UCH-1 (cell line): Measurements from ENCODE around the genes REEP5 and KCNN2.

- RRBS = no CpG with 5 or more reads among the region's 3 CpGs
Observed at GRCh38 chr5:110413020-110413445, 313.4 kb downstream of the TMEM232 start.

DNA sequence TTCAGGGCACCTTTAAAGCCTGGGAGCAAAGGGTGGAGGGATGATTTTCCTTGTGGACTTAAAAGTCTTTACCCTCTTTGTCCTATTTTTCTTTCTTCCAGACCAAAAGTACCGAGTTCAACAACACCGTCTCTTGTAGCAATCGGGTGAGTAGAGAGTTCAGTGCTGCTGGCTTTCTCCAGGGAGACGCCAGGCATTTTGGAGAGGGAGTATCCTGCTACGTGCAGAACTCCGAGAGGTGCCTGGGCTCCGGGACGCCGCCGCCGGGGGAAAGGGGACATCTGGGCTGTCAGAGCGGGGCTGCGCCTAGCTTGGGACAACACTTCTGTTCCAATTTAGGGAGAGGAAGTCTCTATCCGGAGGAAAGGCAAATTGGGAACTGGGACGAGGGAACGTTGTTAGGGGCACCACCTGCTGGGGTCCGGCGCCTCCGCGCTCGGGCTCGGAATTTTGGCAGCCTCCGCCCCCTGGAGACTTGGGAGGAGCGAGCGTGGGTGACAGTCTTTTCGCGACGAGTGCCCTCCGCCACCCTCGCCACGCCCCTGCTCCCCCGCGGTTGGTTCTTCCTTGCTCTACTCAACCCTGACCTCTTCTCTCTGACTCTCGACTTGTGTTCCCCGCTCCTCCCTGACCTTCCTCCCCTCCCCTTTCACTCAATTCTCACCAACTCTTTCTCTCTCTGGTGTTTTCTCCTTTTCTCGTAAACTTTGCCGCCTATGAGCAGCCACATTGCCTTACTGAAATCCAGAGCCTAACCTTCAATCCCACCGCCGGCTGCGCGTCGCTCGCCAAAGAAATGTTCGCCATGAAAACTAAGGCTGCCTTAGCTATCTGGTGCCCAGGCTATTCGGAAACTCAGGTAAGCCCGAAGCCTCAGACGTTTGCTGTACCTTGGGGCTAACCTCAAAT, 1.5 kb downstream of the TSLP start:
- RRBS = 8% methylated on average over 6 of the region's 47 CpGs

GRCh38 chr5:111225896-111226258, 1.7 kb downstream of the CAMK4 start:
- RRBS = no CpG with 5 or more reads among the region's 4 CpGs

DNA sequence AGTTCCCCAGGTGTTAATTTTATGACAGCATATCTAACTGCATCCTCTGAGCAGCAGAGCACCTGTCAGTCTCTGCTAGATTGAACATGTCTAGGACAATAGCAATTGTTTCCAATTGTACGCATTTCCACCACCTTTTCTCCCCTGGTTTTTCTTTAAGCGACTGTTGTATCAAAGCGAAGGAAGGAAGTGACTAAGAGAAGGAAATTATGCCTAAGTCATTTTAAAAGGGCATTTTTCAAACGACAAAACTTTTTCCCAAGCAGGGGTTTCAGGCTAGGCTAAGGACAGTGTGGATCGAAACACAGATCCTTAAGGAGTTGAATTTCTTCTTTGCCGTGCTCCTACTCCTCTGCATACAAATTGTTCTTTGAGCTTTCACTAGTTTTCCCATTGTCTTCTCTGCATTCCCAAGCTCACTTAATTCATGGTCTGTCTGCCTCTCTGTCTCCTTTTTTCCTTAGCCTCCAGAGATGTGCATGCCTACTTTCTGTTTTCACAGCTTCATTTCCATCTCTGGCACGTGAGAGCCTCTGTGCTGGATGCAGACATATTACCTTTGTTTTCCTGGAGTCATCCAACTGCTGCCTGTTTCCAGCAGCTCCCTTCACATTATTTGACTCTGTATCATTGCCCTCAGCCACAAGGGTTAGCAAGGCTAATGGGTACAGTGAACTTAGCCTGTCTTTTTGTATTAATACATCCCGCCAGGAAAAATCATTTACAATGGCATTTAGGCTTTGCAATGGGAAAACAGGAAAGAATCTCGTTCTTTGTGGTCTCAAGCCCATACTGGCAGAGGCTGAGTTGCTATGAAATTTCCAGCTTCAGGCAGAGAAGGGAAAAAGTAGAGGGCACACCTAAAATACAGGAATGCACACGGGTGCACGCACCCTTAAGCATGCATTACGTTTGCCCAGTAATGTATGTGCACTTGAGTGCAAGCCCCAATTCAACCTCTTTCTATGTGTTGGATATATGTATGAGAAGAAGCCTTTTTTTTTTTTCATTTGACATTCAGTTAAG, 39.6 kb upstream of the STARD4 start:
- RRBS = no CpG with 5 or more reads among the region's 12 CpGs

GRCh38 chr5:111632616-111632815, 120.2 kb upstream of the STARD4 start:
- RRBS = no CpG with 5 or more reads among the region's 1 CpG

DNA sequence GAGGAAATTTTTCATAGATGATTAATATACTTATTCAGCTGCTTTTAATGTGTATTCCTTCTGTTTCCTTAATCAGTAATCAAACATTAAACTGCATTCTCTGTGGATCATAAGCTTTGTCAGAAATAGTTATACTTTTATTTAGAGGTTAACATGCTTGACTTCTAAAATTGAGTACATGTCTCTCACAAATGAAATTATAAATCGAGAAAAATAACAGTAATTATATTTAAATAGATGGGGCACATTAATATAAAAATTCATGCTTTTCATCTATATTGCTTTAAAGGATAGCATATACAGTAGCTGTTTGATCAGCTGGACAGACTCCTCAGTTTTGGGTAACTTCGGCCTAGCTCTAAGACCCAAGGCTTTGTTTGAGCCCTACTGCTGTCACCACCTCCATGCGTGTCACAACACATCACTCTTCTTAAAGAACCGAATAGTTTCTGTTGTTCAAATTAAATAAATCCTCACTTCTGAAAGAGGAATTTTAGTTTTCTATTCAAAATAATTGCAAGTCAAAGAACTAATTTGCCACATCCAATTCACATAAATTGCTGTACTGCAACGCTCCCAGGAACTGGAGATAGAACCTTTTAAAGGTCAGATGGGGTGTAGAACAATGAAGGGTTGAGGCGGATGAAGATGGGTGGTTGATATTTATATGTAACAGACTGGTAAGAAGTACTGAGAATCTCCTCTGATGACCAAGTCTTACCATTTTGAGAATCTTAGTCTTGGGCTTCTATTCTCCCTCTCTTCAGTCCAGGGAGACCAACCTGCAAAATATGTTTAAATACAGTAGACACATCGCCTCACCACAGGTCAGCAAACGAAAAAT, 1.7 kb downstream of the NREP start:
- RRBS = no CpG with 5 or more reads among the region's 8 CpGs

DNA sequence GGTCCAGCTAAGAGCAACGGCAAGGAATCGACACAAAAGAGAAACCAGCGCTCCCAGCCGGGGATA, 109 bp downstream of the NREP start:
- RRBS = no CpG with 5 or more reads among the region's 4 CpGs

DNA sequence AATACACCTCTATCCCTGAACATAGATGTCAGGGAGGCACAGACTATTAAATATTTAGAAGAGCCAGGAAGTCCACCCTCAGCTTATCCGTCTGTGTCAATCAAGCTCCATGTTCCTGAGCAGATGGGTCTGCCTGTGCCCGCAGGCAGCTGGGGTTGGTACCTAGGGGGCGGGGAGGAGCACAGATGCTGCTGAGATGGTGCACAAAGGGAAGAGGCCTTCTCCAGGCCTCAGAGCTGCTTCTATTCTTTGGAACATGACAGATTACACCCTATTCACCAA, 142.1 kb downstream of the EPB41L4A start:
- RRBS = no CpG with 5 or more reads among the region's 3 CpGs

- RRBS = no CpG with 5 or more reads among the region's 5 CpGs
Observed at GRCh38 chr5:112320563-112321049, 98.5 kb downstream of the EPB41L4A start.

GRCh38 chr5:112374827-112375074, 44.3 kb downstream of the EPB41L4A start:
- RRBS = no CpG with 5 or more reads among the region's 2 CpGs

DNA sequence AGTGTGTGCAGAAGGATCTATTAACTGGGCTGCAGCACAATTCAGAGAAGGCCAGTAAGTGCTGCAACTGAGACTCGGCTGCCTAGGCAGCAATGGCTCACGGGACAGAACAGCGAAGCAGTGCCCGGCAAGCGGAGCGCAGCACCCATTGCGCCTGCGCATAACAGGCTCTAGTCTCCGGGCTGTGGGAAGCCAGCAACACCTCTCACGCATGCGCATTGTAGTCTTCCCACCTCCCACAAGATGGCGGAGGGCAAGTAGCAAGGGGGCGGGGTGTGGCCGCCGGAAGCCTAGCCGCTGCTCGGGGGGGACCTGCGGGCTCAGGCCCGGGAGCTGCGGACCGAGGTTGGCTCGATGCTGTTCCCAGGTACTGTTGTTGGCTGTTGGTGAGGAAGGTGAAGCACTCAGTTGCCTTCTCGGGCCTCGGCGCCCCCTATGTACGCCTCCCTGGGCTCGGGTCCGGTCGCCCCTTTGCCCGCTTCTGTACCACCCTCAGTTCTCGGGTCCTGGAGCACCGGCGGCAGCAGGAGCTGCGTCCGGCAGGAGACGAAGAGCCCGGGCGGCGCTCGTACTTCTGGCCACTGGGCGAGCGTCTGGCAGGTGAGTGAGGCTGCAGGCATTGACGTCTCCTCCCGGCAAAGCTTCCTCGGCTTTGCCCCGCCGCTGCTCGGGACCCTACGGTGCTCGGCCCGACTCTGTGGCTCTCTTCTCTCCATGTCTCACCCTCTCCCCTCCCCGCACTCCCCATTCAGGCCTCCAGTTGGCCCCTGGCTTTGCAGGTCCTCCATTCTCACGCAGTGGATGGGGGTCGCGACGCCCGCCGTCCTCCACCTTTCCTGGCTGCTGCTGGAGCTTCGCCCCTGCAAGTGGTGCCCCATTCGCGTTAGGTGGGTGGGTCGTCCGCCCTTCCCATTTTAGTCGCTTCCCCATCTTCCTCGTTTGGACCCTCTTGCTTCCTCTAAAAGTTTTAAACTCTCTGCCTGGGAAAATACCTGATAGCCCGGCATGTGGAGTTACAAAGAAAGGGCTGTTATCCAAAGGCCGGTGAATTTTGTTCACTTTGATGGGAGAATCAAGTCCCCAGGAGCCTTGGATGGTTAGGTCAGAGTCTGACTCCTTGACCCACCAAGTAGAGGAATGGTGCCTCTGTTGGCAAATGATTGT, 30.0 kb upstream of the APC start:
- RRBS = 4% methylated on average over 27 of the region's 67 CpGs

GRCh38 chr5:112921902-112922824, at the start of gene REEP5:
Gene REEP5, minus strand, starts transcription at chr5:112922227.
- RRBS = 4% methylated on average over 27 of the region's 72 CpGs

DNA sequence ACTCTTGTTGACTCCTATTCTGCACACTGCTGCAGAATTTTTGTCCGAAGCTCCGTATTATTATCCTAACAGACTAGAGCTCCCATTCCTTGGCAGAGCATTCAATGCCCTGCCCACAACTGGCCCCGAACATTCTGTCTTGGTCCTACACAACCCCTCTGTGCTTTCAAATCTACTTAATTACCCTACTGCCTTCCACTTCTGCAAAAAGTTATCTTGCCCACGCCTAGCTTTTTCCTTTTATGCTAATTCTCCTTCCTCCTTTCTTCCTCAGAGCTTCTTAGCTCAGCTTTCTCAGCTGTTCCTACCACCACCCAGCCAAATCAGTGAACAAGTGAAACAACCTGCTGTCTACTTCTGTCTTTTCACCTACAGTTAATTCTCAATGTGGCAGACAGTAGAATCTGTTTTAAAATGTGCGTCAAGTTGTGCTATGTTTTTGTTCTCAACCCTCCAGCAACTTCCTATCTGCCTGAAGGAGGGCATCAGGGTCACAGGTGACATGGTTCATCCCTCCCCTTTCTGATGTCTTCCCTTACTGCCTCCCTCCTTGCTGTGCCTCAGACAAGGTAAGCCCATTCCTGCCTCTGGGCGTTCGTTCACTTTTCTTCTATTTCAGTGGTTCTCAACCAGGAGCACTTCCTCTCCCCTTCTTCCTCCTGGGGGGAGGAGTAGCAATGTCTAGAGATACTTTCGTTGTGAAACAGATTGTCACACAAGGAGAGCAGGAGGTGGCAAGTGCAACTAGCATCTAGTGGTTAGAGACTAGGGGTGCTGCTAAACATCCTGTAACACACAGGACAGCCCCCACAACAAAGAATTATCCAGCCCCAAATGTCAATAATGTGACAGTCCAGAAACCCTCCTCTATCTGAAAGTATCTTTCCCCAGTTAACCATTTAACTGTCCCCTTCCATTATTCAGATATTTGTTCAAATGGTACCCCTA, 1.3 kb upstream of the REEP5 start:
- RRBS = no CpG with 5 or more reads among the region's 8 CpGs

GRCh38 chr5:112977686-112977978, 1.0 kb downstream of the DCP2 start:
- RRBS = no CpG with 5 or more reads among the region's 5 CpGs

DNA sequence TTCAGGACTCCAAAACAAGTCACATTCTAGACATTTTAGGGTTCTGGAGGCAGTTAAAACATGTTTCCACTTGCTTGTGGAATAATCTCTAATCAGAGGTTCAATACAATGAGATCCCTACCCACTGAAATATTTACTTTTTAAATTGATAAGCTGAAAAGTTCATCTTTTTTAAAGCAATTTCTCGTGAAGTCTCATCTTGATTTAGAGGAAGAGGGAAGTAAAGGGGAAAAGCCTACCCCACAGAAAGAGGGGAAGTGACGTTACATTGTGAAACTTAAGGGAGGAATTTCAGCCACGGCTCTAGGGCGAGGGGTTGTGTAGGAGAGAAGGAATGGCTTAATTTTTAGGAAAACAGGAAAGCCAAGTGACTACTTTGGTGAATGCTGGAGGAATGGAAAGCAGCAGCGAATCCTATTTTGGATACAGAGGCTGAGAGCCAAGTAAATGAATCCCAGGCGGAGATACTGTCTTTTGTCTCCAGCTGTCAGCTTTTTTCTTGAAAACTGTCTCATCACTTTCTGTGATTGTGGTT, 188.6 kb downstream of the TSSK1B start:
- RRBS = no CpG with 5 or more reads among the region's 6 CpGs

GRCh38 chr5:113246700-113247223, 188.0 kb downstream of the TSSK1B start:
- RRBS = no CpG with 5 or more reads among the region's 5 CpGs

DNA sequence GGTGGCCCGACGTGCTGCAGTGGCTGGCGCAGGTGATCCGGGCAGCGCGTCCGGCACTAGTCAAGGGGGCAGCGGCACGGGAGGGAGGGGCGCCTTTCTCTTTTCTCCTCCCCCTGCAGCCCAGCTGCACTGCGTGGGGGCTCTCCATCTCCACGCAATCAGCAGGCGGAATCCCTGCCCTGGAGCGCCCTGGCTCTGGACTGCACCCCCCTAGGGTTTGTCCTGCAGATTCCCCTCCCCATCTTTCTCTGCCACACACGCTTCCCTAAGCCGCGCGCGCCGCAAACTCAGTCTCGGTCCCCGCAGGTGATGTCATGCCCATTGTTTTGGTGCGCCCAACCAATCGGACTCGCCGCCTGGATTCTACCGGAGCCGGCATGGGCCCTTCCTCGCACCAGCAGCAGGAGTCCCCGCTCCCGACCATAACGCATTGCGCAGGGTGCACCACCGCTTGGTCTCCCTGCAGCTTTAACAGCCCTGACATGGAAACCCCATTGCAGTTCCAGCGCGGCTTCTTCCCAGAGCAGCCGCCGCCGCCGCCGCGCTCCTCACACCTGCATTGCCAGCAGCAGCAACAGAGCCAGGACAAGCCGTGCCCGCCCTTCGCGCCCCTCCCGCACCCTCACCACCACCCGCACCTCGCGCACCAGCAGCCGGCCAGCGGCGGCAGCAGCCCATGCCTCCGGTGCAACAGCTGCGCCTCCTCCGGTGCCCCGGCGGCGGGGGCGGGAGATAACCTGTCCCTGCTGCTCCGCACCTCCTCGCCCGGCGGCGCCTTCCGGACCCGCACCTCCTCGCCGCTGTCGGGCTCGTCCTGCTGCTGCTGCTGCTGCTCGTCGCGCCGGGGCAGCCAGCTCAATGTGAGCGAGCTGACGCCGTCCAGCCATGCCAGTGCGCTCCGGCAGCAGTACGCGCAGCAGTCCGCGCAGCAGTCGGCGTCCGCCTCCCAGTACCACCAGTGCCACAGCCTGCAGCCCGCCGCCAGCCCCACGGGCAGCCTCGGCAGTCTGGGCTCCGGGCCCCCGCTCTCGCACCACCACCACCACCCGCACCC, at the start of gene KCNN2:
TSS of gene KCNN2 (plus strand) at position 413 of the 1,054 bp plus-strand sequence.
- RRBS = 4% methylated on average over 30 of the region's 95 CpGs

DNA sequence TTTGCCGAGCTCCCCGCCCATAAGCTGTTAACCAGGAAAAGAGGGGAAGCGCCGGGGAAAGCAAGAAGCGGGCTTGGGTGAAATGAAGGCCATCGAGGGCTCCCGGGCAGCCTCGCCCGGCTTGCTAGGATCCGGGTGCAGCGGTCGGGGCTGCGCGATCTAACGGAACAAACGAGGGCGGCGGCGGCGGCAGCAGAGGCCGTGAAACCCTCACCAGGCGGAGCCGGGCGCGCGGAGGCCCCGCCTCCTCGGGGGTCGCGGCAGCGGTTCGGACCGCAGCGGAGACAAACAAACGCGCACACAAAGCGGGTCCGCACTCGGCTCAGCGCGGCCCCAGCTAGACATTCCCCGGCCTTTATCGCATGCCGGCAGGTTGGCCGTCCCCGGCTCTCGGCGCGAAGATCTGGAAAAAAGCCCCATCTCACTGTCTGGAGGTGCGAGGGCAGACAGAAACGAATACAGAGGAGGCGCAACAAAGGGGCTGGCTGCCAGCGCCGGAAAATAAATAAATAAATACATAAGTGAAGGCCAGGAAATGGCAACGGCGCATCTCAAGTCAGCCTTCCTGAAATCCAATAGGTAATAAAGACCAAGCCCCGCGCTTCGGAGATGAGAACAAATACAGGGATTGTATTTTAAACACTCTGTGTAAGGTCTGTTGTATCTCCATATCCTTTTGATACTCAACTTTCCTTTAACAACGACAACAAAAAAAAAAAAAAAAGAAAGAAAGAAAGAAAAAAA, 10.6 kb upstream of the TRIM36 start:
- RRBS = 4% methylated on average over 13 of the region's 60 CpGs

DNA sequence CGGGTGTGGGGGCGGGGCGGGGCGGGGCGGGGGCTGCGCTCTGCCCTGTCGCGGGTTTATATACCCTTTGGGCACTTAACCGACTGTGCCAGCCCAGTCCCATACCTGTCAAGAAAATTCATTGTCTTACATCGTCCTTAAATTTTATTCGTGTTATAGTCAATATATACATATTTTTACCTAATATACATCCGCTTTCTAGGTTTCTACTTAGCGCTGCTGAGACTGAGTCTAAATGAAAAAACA, 351 bp upstream of the CCDC112 start:
- RRBS = no CpG with 5 or more reads among the region's 13 CpGs

GRCh38 chr5:115414941-115415868, 118.8 kb upstream of the CCDC112 start:
- RRBS = no CpG with 5 or more reads among the region's 7 CpGs